Colon Carcinoma Metastatic in the Lung (tissue), 2 donors: Measurements from ENCODE around the gene UGT1A5.

- PRO-cap, 2 experiments = no peak in any of the 2 experiments
These were observed 34.4 kb upstream of the SNORC start for GRCh38 chr2:232835635-232836043.

- PRO-cap, 2 experiments = no peak in any of the 2 experiments
These were observed 2.1 kb downstream of the SNORC start for GRCh38 chr2:232872046-232872738.

GRCh38 chr2:232875287-232875590 is 5.2 kb downstream of the SNORC start:
- PRO-cap, 2 experiments = no peak in any of the 2 experiments

GRCh38 chr2:232875915-232876289 is 5.8 kb downstream of the SNORC start:
- PRO-cap, 2 experiments = no peak in any of the 2 experiments

DNA sequence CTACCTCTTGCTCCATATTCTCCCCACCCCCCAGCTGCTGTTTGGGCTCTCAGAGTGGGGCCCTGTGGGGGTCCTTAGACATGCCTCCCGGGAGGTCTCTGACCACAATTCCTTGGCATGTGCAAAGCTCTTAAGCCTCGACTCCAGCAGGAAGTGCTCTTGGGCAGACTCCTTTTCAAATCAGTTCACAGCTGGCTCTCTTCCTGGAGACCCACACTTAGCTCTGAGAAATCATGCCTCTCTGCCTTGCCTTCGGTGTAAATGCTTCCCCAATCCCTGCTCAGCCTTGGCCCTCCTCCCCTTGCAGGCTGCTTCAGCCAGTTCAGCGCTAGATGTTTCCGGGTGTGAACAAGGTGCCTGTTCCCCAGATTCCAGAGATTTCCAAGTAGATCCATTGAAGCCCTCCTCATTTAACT is 46.9 kb downstream of the NGEF start:
- PRO-cap, 2 experiments = no peak in any of the 2 experiments

DNA sequence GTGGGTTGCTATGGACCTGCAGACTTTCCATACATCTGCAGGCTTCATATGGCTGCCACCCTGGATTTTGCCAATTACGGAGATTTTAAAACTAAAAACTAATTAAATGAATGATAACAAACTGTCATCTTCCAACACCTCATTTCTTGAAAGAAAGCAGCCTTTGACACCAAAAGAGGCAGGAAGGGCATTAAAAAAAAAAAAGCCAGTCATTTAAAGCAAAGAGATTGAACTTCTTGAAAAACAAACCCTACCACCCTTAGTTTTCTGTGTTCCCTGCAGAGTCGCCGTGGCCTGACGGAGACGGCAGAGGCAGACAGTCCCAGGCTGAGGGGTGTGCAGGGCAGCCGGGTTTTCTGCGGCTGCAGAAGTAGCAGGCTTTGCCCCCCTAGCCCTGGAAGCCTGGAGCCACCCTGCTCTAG is 2.7 kb downstream of the INPP5D start:
- PRO-cap, 2 experiments = no peak in any of the 2 experiments

- PRO-cap, 2 experiments = no peak in any of the 2 experiments
These were observed 16.8 kb downstream of the INPP5D start for GRCh38 chr2:233076991-233077353.

- PRO-cap, 2 experiments = no peak in any of the 2 experiments
These were observed 85.8 kb downstream of the INPP5D start for GRCh38 chr2:233145608-233146696.

GRCh38 chr2:233363511-233364100 is 9.3 kb downstream of the DGKD start:
- PRO-cap, 2 experiments = no peak in any of the 2 experiments

- PRO-cap, 2 experiments = no peak in any of the 2 experiments
These were observed 65.6 kb downstream of the DGKD start for GRCh38 chr2:233419903-233420239.

- PRO-cap, 2 experiments = no peak in any of the 2 experiments
These were observed 91.9 kb downstream of the USP40 start for GRCh38 chr2:233474719-233475113.

DNA sequence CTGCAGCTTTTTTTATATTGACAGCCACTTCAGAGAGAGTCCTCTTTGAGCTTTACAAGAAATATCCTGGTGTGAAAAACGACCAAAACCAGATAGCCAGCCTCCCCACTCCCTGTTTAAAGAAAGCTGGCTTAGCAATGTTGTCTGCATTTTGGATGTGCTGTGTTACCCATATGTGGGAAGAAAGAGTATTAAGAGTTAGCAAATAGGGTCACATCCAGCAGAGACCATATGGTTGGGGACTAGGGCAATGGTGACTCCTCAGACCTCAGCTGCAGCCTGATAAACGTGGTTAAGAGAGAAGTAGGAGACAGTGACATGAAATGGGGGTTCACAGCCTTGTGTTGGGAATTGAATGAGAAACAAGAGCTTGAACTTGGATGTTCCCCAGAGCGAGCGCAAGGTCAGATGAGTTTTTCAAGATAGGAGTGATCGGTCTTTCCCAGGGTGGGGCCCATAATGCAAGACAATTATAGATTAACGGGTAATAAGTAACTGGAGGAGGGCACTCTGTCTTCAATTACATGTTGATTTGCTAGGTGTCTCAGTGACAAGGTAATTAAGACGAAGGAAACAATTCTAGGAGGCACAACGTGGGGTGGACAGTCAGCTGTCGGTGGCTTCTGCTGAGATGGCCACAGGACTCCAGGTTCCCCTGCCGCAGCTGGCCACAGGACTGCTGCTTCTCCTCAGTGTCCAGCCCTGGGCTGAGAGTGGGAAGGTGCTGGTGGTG is at the start of gene UGT1A5:
Gene UGT1A5 (plus strand): TSS at position 547 of the 733 bp plus-strand sequence.
- PRO-cap, 2 experiments = no peak in any of the 2 experiments

- PRO-cap, 2 experiments = no peak in any of the 2 experiments
These were observed 14.8 kb upstream of the UGT1A1 start for GRCh38 chr2:233745119-233745879.

GRCh38 chr2:233761288-233761786 is 1.3 kb downstream of the UGT1A1 start:
- PRO-cap, 2 experiments = no peak in any of the 2 experiments

DNA sequence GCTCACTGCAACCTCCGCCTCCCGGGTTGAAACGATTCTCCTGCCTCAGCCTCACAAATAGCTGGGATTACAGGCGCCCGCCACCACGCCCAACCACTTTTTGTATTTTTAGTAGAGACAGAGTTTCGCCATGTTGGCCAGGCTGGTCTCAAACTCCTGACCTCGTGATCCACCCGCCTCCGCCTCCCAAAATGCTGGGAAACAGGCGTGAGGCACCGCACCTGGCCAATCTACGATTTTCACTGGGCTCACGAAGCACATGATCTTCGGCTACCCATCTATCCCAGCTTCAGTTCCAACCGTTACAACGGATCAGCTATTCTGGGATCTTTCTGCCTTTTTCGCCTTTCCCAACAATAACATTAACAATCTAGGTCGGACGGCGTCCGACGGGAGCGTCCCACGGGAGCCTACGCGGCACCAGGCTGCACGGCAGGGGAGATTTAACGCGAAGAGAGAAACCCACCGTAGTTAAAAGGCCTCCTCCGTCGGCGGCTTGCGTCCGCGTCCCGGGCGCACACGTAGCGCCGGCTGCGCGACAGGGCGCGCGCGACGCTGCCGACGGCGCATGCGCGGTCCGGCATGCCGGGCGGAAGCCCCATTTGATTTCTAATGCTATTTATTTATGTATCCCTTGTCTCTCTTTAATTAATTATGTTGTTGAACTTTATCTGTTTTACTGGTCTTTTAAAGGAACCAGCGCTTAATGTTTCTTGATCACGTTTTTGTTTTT is 13.7 kb upstream of the HJURP start:
- PRO-cap, 2 experiments = peak in 2 of 2 experiments; most common plus-strand start position 569 of the sequence (in 1); most common minus-strand start position 519 of the sequence (in 1)

DNA sequence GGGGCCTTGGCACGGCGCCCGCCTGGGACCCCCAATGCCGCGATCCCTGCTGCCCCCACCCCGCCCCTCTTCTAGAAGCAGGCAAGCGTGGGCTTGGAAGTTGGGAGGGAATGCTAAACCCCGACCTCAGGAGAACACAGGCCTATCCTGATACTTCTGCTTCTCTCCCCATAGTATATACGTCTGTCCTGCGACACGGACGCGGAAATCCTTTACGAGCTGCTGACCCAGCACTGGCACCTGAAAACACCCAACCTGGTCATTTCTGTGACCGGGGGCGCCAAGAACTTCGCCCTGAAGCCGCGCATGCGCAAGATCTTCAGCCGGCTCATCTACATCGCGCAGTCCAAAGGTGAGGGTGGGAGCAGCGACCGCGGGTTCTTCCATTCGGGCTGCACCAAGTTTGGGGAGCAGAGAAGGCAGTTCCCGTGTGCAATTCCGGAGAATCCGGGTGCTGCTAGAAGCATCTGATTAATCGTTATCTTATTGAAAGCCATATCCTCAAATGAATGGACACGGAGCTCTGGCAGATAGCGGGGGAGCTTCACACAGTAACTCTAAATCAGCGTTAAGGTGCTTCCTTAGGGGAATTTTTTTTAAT is 21.8 kb downstream of the TRPM8 start:
- PRO-cap, 2 experiments = no peak in any of the 2 experiments

DNA sequence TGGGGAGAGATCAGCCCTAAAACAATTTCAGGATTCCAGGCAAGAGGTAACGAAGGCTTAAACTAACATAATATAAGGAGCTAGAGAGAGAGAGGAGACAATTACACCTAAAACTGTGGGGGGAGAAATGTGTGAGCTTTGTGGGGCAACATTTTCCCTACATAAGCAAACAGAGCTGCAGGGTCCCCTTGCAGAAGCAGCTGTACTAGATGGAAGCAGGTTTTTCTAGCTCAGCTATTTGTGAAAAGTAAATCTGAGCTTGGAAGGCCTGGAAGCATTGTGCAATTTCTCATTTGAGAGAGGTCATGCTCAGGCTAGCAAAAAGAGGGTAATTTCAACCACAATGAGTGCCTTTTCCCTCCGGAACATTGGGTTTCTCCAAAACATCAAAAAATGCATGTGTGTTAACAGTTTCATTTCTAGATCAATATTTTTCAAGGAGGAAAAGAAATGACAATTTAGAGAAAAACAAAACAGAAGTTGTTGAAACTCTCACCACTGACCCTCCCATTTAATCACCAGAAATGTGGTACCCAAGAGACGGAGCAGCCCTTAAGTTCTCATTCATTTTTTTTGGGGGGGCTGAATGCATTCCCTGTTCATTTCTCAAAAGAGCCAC is 129.9 kb downstream of the ARL4C start:
- PRO-cap, 2 experiments = no peak in any of the 2 experiments

GRCh38 chr2:234372929-234373404 is 123.9 kb downstream of the ARL4C start:
- PRO-cap, 2 experiments = no peak in any of the 2 experiments

- PRO-cap, 2 experiments = no peak in any of the 2 experiments
These were observed 37.3 kb downstream of the ARL4C start for GRCh38 chr2:234459494-234459992.

DNA sequence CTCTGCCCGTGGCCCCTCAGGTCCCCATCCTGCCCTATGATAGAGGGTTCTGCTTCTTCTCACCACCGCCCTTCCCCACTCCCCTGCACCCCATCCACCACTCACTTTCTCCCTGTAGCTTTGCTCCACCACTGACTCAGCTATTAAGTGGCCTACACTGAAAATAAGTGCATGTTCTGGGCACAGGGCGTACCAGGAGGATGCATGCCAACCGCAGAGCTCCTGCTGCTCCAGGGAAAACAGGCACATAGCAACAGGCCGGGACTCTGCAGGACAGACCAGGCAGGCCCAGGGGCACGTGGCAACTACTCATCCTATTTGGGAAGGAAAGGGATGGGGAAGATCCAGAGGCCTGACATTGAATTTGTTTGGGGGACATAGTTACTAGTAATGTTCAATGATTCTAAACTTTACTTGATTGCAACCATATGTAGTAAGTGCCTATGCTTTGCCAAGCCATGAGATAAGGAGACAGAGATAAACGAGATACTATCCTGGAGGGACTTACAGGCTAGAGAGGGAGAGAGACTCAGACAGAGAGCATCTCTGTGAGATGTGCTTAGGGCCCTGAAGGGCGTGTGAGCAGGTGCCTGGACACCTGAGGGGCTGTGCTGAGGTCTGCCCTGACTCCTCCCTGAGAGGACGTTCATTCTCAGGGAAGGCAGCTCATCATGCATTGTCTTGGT is 28.3 kb downstream of the ARL4C start:
- PRO-cap, 2 experiments = no peak in any of the 2 experiments